Cardiac muscle cell (in vitro differentiated cells and primary cell): ENCODE measurements around the genes TEKT1, NEURL4 and FGF11.

GRCh38 chr17:6374896-6375311, 60.0 kb downstream of the AIPL1 start:
- RAMPAGE, long total RNA, result no peak
- RRBS, result no CpG with 5 or more reads among the region's 13 CpGs

GRCh38 chr17:6574902-6575760, 18.8 kb upstream of the PITPNM3 start:
- RAMPAGE, long total RNA, result no peak
- RRBS, result 7% methylated on average over 2 of the region's 23 CpGs

GRCh38 chr17:6582950-6584090, 27.0 kb upstream of the PITPNM3 start:
- RAMPAGE, long total RNA, result no peak
- RRBS, result no CpG with 5 or more reads among the region's 9 CpGs

DNA sequence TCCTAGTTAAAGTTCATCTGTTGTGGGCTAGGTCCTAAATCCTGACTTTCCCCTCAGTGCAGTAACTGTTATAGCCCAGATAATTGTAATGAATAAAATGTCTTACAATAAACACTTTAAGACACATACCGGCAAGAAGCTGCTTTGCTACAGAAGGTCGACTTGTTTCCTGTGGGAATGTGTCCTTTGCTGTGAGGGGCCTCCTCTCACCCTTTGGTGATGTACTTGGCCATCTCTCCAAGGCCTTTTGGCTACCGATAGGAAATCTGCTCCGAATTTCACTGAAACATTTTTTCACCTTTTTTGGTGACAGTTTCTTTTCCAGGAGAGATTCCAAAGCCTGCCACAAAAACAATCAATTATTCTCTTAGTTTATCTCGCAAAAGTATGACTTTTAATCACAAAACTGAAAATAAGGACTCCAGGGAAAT, 19.8 kb downstream of the KIAA0753 start:
- RAMPAGE, long total RNA, result no peak
- RRBS, result no CpG with 5 or more reads among the region's 5 CpGs

GRCh38 chr17:6831128-6832321, at the start of gene TEKT1:
Gene TEKT1, minus strand, starts transcription at chr17:6831729.
- RAMPAGE, long total RNA, result no peak
- RRBS, result no CpG with 5 or more reads among the region's 45 CpGs

GRCh38 chr17:6936208-6937080, 59.4 kb upstream of the ALOX12 start:
- RAMPAGE, long total RNA, result no peak
- RRBS, result no CpG with 5 or more reads among the region's 8 CpGs

- RAMPAGE, long total RNA, result no peak
- RRBS, result no CpG with 5 or more reads among the region's 6 CpGs
These were observed 58.8 kb upstream of the ALOX12 start for GRCh38 chr17:6937081-6937510.

GRCh38 chr17:6948869-6949115, 47.1 kb upstream of the ALOX12 start:
- RAMPAGE, long total RNA, result no peak
- RRBS, result no CpG with 5 or more reads among the region's 4 CpGs

- RAMPAGE, long total RNA, result no peak
- RRBS, result 17% methylated on average over 9 of the region's 44 CpGs
These were observed 782 bp downstream of the ALOX12 start for GRCh38 chr17:6996553-6997109.

- RAMPAGE, long total RNA, result no peak
- RRBS, result no CpG with 5 or more reads among the region's 4 CpGs
These were observed 4.5 kb downstream of the CLEC10A start for GRCh38 chr17:7075524-7075903.

- RAMPAGE, long total RNA, result no peak
- RRBS, result no CpG with 5 or more reads among the region's 16 CpGs
These were observed 6.0 kb upstream of the ASGR2 start for GRCh38 chr17:7120585-7121069.

- RAMPAGE, long total RNA, result no peak
- RRBS, result no CpG with 5 or more reads among the region's 29 CpGs
These were observed 18.8 kb upstream of the ASGR2 start for GRCh38 chr17:7133295-7133983.

DNA sequence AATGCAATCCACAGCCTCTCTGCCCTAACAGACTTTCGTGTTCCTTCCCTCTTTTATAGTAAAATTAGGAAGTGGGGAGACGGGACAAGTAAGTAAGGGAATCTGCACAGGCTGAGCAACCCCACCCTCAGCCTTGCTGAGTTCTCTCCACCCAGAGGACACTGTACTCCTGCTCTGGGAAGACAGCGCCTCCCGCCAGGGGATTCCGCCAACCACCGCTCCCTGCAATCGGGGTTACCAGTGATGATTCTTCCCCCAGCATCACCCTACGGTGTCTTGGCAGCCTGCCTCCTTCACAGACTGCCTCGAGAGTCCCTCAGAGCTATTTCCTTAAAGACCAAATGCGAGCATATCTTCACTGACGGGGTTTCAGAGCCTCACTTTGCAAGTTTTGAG, 22.6 kb upstream of the ASGR2 start:
- RAMPAGE, long total RNA, result no peak
- RRBS, result no CpG with 5 or more reads among the region's 11 CpGs

DNA sequence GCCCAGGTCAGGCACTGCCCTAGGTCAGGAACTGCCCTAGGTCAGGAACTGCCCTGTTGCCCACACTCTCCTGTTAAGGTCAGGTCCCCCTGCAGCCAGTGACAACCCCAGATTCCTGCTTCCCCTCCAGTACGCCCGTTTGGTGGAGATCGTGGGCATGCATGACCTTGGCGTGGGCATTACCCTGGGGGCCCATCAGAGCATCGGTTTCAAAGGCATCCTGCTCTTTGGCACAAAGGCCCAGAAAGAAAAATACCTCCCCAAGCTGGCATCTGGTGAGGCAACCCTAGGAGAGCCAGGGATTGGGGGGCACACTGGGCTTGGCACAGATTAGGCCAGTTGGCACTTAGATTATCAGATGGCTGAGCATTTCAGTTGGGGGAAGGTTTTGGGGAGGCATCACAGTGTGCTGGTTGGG, 1.7 kb downstream of the ACADVL start:
- RAMPAGE, long total RNA, result no peak
- RRBS, result no CpG with 5 or more reads among the region's 5 CpGs

DNA sequence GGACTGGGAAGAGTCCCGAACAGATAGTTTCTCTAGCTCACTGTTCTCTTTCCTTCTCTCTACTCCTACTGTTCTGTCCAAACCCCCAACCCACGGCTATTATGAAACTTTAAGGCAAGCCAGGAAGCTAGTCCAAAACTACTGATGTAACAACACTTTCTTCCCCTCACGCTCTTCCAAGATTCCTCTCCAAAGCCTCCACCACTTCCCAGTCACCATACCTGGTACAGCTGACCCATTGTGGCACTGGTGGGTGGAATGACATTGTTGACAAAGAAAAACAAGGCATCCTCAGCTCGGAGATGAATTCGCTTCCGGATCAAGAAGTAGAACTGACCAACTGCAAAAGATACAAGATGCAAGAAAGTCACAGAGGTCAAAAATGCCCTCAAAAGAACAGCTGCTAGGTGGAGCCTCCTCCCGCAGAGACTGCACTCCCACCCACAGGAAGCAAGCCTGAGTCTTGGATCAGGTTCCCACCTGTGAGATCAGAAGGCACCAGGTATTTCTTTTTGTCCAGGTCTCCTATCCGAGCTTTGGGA, 1.1 kb downstream of the GABARAP start:
- RAMPAGE, long total RNA, result no peak
- RRBS, result no CpG with 5 or more reads among the region's 8 CpGs

GRCh38 chr17:7262940-7263767, 876 bp upstream of the CLDN7 start:
- RAMPAGE, long total RNA, result no peak
- RRBS, result 1% methylated on average over 3 of the region's 26 CpGs

GRCh38 chr17:7290658-7290960, 3.8 kb downstream of the YBX2 start:
- RAMPAGE, long total RNA, result no peak
- RRBS, result no CpG with 5 or more reads among the region's 8 CpGs

DNA sequence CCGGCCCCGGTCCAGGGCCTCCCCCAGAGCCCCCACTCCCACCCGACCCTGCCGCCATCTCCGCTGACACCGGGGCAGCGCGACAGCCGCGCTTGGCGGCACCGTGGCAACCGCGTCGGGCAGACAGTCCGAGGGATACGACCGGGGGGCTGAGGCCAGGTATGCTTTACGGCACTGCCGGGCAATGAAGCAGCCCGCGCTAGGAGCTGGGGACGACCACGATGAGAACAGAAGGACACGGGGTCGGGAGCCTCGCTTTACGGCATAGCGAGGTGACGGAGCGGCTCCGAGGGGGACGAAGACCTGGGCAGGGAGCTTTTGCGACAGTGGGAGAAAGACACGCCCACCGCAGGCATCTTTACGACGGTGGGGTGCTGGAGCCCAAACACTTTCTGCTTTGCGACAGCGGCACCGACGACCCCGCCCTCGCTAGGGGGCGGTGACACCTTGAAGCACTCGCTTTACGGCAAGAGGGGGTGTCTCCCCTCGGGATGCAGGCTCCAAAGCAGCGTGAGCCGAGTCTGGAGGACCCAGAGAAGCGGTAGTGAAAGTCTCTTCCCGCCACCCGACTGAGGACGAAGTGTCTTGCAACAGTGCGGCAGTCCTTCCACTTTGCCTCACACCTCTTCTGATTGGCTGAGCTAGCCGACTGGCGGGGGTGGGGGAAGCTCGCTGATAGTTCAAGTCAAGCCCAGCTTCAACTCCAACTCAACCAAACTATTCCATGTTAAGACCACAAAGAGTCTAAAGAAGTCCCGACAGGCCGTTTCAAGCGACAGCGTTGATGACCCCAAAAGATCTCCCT, at the start of gene NEURL4:
NEURL4 (minus strand) TSS at position 81 of the 805 bp plus-strand sequence.
- RAMPAGE, long total RNA, result no peak
- RRBS, result 4% methylated on average over 18 of the region's 62 CpGs

DNA sequence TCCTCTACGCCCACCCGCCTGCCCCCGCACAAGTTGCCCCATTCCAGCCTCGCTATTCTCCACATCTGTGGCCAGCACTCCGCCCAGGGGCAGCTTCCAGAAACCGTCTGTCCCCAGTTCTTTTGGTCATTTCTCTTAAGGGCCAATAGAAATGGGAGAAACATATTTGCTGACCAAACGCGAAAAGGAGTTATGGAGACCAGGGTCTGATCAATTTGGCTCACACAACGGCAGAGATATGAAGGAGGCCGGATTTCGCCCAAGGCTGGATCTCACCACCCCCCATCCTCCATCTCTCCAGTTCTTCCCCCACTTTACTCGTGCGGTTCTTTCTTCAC, 1.7 kb upstream of the FGF11 start:
- RAMPAGE, long total RNA, result no peak
- RRBS, result 20% methylated on average over 4 of the region's 13 CpGs

GRCh38 chr17:7438899-7439988, at the start of gene FGF11:
Gene FGF11, plus strand, starts transcription at chr17:7439512.
- RAMPAGE, long total RNA, result no peak
- RRBS, result 2% methylated on average over 21 of the region's 50 CpGs